Thoracic aorta (tissue), 1 donor: ENCODE measurements around a stretch of chr21.

GRCh38 chr21:42261372-42261849 lies 42.5 kb downstream of the ABCG1 start:
- RAMPAGE, long total RNA: no peak

GRCh38 chr21:42283072-42283620 lies 32.1 kb downstream of the TFF3 start:
- RAMPAGE, long total RNA: no peak

- RAMPAGE, long total RNA: no peak
These were observed 15.1 kb downstream of the TFF3 start for GRCh38 chr21:42300016-42300676.

DNA sequence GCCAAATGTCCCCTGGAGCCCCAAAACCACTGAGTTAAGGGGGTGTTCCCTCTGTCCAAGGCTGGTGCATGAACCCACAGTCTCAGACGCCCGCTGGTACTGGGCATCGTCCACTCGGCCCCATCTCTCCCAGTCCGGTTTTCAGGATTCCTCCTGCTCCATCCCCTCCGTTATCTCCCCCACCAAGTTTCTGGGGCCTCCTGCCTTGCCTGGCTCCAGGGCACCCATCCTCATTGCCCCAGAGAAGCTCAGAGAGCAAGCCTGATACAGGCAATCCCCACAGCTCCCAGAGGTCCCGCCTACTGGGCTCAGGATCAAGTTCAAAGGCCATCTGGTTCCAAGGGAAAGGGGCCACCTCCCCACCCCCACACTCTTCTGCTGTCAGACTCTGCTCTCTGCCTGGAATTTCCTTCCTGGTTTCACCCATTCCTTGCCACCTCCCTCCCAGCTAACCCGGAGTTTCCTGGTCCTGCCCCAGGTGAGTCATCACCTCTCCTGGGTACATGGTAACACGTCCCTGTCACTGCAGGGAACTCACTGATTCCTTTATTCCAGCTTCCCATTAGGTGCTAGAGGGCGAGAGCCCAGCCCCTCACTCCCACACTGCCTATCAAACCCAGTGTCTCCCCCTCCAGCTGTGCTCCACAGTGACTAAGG lies 22.0 kb downstream of the RSPH1 start:
- RAMPAGE, long total RNA: no peak

DNA sequence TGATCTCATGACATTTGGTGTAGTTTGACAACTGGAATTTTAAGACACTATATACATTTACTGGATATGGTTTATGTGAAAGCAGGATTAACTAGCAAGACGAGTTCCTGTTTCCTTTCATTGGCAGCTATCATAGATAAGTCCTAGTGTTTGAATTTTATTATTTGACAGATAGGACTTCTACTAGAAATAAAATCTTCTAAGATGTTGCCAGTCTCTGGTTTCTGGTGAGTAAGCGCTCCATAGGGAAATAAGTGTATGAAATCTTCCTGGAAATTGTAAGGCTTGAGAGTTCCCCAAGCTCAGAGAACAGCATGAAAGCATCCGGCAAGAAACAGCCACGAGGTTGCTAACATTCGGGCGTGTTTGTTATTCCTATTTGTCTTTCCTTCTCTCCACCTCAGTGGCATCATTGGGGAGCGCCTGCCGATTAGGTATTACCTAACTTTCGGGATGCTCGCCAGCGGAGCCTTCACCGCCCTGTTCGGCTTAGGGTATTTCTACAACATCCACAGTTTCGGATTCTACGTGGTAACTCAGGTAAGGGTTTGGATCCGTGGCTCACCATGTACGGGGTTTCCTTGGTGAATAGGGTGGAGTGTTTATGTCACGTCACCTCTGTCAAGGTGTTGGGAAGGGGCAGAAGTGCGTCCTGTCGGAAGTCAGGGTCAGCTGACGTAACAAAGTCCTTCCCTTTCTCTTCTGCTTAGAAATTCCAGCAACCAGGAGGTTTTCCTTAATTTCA lies 25.6 kb downstream of the SLC37A1 start:
- RAMPAGE, long total RNA: no peak

GRCh38 chr21:42562530-42562941 lies 48.9 kb downstream of the SLC37A1 start:
- RAMPAGE, long total RNA: no peak

GRCh38 chr21:42569598-42570399 lies 56.1 kb downstream of the SLC37A1 start:
- RAMPAGE, long total RNA: no peak

- RAMPAGE, long total RNA: no peak
These were observed 21.0 kb downstream of the PDE9A start for GRCh38 chr21:42674252-42674918.

DNA sequence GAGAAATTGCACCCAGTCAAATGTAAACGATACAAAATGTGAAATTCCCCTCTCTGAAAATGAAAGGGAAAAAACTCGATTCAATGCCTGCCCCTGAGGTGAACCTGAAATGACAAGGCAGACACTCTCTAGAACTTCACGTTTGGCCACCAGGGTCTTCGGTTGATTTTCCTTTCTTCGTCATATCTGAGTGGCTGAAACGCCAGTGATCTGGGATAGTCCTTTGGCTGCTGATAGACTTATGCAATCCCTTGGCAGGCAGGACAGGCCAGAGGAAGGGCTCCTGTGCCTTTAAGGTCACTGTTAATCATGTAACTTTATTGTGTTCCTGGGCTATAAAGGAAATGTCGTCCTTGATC lies 67.8 kb downstream of the PDE9A start:
- RAMPAGE, long total RNA: no peak

DNA sequence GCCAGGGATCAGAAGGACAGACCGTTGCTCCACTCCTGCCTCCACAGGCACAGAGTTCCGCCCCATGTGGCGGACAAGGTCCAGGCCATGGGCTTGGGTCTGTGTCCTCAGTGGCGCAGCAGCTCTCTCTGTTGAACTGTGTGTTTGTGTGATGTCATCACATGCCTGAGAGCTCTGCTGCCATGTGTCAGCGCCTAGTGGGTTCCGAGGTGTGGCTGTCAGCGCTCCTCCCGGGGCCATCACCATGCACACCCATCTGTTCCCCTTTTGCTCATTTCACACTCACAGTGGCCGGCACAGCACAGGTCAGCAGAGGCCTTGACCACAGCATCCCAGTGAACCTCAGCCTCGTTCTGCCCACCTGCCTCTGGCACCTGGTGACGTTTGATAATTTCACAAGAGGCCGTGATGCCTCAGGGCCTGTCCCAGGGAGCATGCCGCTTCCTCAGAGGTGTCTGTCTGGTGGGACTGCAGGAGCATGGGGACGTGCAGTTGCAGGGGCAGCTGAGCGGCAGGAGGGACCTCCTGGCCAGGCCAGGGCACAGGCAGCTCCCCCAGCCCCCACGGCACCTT lies 108.1 kb downstream of the PDE9A start:
- RAMPAGE, long total RNA: no peak

DNA sequence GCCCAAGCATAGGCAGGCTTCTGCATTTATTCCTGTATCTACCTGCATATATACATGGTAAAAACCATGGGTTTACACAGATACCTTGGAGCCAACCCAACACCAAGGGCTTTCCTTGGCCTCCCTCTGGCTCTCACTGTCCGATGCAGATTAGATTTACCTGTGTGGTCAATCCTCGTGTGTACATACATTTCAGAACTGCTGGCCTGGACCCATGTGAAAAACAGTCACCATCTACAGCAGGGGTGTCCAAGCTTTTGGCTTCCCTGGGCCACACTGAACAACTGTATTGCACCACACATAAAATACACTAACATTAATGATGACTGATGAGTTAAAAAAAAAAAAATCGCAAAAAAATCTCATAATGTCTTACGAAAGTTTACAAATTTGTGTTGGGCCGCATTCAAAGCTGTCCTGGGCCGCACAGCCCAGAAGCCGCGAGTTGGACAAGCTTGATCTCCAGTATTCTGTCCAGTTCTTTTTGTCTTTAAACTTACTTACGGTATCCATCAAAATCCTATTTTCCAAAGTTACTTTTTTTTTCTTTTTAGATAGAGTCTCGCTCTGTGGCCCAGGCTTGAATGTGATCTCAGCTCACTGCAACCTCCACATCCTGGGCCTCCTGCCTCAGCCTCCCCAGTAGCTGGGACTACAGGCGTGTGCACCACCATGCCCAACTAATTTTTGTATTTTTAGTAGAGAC lies 43.5 kb downstream of the WDR4 start:
- RAMPAGE, long total RNA: no peak

DNA sequence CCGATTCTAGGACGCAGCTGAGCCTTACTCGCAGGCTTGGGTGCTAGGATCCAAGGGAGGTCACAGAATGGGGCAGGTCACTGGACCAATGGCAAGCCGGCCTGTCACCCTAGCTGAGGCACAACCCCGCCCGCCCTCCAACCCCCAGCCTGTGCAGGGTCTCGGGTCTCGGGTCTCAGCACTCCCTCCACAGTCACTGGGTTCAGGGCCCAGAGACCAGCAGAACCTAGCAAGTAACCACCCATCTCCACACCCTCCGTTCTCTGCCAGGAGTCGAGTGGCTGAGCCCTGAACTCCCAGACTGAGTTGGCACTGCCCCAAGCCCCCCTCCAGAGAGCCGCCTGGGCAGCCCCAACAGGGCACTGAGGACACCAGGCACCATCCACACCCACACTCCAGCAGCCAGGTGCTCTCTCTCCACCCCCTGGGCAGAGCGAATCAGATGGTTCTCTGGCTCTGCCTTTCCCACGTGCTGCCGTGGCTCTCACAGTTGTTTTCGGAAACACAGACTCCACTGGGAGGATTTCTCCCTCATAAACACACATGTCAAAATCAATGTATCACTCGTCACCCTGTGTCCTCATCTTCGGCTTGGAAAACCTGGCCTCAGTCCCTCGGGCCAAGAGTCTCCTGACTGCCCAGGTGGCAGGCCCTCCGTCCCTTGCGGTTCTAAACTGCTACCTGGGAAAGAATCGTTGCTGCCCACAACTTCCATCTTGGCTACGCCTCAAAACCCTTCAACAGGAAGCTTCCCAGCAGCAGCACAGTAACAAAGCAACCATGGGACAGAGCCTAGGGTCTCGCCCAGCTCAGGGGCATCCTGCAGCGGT lies 13.5 kb downstream of the WDR4 start:
- RAMPAGE, long total RNA: no peak

- RAMPAGE, long total RNA: no peak
These were observed 1.5 kb downstream of the ERVH48-1 start for GRCh38 chr21:42923885-42924359.

DNA sequence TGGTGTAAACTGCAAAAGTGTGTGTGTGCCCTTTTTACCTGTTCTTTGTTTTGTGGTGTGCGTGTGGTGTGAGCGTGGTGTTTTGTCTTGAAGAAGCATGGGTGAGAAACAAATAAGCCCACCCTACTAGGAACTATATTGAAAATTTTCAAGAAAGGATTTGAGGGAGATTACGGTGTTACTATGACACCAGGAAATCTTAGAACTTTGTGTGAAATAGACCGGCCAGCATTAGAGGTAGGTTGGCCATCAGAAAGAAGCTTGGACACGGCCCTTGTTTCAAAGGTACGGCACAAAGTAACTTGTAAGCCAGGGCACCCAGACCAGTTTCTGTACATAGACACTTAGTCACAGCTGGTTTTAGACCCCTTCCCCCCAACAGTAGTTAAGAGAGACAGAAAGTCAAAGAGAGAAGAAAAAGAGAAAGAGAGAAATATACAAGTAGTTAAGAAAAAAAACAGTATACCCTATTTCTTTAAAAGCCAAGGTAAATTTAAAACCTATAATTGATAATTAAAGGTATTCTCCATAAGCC lies 7.6 kb upstream of the ERVH48-1 start:
- RAMPAGE, long total RNA: no peak

DNA sequence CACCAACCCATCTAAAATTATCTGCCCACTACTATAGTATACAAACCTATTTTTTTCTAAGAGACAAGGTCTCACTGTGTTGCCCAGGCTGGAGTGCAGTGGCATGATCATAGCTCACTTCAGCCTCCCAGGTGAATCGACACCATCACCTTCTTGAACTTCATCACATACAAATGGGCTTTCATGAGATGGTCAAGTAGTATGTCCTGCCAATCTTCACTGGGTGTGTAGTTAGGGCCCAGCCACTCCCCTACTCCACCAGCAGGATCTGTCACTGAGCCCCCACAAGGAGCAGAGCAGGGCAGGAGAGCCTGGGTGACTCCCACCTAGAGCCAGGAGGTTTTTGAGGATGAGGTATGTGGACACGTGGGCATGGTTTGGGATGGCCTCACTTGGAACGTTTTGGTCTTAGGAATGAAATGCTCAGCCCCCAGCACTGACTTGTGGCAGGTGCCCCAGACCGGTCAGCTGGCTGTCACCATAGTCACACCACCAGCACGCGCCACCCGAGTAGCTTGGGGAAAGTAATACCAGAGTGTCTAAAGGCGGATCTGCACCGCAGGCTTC lies 15.4 kb downstream of the U2AF1 start:
- RAMPAGE, long total RNA: no peak

DNA sequence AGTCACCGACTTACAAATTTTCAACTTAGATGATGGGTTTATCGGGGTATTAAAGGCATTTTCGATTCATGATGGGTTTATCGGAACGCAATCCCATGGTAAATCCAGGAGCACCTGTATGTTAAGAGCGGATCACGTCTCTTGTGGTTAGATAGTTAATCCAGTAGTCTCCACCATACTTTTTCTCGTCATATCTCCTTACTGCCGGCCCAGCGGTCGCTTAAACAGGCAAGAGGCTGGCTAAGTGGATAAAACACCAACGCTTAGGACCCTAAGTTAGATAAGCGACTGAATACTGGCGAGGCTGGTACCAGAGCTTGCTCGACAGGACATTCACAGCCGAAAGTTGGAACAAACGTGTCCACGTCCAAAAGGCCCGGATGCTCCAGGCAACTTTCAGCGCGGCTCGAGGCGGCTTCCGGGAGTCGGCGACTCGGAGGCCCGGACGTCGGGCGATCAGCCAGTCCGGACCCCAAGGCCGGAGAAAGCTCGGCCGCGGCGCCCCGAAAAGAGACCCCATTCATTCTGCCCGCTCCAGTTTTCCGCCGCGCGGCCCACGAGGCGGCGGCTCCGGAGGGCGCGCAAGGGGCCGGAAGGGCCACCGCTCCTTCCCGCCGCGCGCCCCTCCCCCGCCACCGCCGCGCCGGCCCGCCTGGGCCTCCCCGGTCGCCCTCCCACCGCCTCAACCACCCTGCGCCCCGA lies 505 bp downstream of the U2AF1 start:
- RAMPAGE, long total RNA: no peak

DNA sequence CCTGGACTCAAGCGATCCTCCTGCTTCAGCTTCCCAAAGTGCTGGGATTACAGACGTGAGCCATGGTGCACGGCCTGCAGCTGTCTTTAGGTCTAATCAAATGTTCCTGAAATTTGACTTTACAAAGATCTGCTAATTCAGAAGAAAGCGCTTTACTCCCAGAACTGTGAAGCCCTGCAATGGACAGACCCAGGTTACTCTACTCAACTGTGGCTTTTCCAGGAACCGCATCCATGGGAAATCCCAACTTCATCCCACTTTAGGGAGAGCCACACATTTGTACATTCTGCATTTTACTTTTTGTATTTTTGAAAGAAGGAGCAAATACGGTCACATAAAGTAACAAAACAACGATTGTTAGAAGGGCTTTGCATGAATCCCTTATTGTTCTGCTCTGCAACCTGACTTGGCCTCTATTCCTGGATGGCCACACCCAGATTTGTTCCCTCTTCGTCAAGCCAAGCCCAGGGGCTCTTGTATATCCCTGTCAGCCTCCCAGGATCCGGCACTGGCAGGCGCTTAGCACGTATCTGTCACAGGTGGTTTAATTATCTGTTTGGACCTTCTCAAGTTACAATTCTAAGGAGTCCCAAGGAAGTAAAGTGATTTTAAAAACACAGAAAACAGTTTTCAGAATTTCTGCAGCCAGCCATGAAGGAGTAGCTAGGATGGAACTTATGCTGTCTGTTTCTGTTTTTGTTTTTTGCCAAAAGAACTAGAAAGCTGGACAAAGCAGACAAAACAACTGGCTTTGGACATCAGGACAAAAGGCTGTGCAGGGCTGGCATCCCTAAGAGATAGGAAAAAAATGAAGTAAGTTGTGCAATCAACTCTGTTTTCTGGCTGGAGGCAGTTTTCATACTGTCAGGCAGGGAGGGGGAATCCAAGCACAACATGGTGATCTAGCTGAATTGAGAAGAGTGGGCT lies 28.0 kb downstream of the CRYAA start:
- RAMPAGE, long total RNA: no peak

- RAMPAGE, long total RNA: no peak
These were observed 105.7 kb downstream of the CRYAA start for GRCh38 chr21:43274519-43274799.

- RAMPAGE, long total RNA: no peak
These were observed 113.0 kb downstream of the SIK1 start for GRCh38 chr21:43313955-43314275.

DNA sequence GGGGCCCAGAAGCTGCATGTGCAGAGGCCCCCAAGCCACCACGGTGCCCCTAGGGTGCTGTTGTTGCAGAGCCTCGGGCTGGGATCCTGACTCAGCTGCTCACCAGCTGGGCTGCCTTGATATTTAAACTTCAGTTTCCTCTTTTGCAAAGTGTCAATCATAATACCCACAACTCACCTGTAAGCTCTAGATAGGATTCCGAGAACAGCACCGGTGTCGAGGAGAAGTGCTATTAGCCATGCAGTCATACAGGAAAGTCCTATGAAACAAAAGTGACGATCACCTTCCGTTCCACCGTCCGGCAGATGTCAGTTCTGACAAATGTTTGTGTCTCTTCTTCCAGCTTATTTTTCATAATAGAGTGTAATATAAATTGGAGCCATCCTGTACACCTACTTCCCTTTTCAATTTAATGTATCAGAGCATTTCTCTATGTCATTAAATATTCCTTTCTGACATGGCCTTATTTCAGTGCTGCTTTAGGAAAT lies 100.9 kb downstream of the SIK1 start:
- RAMPAGE, long total RNA: no peak